ENCODE data around the genes RAD50, KIF3A and SHROOM1.

DNA sequence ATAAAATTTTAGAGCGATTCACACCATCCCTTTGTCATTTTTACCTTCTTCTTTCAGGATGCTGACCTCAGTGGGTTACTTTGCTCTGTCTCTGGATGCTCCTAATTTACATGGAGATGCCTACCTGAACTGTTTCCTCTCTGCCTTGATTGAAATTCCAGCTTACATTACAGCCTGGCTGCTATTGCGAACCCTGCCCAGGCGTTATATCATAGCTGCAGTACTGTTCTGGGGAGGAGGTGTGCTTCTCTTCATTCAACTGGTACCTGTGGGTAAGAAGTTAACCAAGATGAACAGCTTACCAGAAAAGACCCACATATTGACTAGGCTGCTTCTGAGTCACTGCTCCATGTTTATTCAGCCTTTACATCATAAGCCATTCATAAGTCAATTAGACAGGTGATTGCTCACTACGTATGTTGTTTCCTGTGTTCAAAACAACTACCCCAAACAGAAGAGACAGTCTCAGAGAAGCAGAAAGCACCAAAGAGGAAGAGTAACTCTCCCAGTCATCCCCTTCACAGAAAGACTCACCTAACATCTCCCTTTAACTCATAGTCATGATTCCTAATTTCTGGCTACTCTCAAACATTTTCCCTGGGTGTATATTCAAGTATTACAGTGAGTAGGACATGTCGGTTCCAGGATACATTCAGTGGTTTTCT lies 34.7 kb upstream of the SLC22A5 start:
- PRO-cap = no peak

GRCh38 chr5:132377048-132377566 lies 7.6 kb downstream of the SLC22A5 start:
- PRO-cap = no peak

DNA sequence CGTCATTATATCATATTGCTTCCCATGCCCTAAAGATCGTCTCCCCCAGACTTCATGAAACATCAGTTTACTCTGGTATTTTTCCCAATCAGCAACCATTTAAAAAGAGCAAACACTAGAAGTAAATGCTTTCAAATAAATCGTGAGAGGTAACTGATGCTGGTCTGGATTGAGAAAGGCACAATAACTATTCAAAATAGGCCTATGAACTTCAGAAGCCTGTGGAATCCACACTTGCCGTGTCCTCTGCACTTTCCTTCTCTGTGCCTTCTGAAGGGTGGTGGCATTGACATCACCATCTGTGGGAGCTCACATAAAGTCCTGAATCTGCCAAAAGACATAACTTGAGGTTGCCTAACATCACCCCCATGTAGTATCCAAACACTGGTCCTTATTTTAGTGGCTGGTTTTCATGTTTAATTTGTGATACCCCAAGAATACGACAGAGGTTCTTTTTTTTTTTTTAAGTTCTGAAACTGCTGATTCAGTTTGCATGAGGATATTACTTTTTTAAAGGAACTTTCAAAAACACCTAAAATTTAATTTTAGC lies 59.8 kb downstream of the IRF1 start:
- PRO-cap = no peak

- PRO-cap = no peak
These were observed 51.2 kb downstream of the IRF1 start for GRCh38 chr5:132439378-132439865.

DNA sequence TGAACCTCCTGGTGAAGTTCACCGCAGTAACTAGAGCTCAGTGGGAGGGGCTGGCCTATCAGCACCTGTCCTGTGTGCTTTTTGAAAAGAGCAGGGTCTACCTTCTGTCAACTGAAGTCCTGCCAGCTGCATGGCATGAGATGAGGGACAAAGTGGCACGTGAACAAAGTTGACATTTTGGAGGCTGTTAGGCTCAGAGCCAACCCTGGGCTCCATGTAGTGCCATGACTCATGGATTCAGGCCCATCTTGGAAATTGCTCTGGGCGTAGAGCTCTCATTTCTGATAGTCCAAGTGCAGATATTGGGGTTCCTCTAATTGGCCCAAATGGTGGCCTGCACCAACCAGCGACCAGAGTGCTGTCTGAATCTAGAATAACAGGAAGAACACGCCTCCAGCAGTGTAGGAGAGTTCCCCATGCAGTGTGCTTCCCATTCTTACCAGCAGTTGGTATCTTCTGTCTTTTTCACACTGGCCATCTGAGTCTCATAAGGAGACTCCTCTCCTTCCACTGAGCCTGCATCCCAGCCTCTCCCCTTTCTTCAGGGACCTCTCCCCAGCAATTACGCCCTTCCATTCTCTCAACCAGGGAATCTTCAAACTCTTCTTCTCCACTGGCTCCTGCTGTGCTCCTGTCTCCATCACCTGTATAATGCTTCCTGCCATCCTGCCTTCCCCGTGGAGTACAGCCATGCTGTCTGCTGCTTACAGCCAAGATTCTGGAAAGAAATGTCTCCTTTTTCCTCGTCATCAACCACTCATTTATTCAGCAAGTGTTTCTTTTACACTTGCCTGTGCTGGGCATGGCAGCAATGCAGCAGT lies 30.4 kb downstream of the IRF1 start:
- PRO-cap = bidirectional peak, plus-strand start at position 499 of the sequence, minus-strand start at position 375 of the sequence

DNA sequence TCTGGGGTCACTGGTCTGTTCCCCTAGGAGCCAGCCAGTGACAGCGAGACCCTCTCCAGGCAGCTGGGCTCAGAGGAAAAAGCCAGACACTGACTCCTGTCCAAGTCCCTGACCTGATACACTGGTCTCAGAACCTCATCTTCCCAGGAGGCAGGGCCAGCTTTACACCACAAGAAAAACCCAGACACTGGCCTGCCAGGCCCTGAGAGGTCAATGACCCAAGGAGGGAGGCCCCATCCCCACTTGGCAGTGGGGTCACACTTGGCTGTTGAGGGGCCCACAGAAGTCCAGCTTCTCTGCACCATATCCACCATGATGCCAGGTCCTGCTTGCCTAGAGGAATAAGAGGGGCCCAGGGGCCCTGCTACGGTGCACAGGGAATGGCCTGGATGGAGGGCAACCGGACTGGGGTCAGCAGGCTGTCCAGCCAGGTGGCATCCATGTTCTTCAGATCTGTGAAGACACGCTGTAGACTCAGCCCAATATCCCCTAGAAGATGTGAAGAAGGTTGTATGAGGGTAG lies 6.9 kb downstream of the IRF1 start:
- PRO-cap = no peak

GRCh38 chr5:132485027-132485373 lies 5.6 kb downstream of the IRF1 start:
- PRO-cap = no peak

- PRO-cap = no peak
These were observed 5.0 kb downstream of the IRF1 start for GRCh38 chr5:132485374-132486188.

GRCh38 chr5:132556716-132557526 lies at the start of gene RAD50:
Gene RAD50 (plus strand): TSS chr5:132556977.
- PRO-cap = bidirectional peak, plus-strand start at chr5:132556979, minus-strand start at chr5:132556883; bidirectional peak, plus-strand start at chr5:132557226, minus-strand start at chr5:132557216

- PRO-cap = bidirectional peak, plus-strand start at chr5:132737729, minus-strand start at chr5:132737505
These were observed at the start of gene KIF3A for GRCh38 chr5:132736636-132737812. Gene KIF3A (minus strand): TSS chr5:132737546.

- PRO-cap = no peak
These were observed 6.0 kb downstream of the CCNI2 start for GRCh38 chr5:132753181-132753634.

DNA sequence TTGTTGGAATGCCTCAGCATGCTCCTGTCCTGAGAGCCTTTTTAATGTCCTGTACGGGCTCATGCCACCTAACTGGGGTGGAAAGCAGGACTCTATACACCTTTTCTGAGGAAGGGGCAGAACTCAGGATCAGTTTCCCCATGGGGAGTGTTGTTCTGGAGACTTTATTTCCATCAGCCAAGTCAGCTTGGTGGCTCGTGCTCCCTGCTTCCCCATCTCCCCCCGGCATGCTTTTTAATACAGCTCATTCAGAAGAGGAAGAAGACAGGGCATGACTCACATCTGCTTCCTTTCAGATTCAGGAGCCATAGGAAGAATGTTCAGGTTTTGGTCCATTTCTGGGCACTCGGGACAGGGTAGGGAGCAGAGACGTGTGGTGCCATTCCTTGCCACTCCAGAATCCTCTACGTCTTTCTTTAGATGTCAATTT lies 5.1 kb upstream of the SEPTIN8 start:
- PRO-cap = unidirectional peak, minus-strand start at position 229 of the sequence

DNA sequence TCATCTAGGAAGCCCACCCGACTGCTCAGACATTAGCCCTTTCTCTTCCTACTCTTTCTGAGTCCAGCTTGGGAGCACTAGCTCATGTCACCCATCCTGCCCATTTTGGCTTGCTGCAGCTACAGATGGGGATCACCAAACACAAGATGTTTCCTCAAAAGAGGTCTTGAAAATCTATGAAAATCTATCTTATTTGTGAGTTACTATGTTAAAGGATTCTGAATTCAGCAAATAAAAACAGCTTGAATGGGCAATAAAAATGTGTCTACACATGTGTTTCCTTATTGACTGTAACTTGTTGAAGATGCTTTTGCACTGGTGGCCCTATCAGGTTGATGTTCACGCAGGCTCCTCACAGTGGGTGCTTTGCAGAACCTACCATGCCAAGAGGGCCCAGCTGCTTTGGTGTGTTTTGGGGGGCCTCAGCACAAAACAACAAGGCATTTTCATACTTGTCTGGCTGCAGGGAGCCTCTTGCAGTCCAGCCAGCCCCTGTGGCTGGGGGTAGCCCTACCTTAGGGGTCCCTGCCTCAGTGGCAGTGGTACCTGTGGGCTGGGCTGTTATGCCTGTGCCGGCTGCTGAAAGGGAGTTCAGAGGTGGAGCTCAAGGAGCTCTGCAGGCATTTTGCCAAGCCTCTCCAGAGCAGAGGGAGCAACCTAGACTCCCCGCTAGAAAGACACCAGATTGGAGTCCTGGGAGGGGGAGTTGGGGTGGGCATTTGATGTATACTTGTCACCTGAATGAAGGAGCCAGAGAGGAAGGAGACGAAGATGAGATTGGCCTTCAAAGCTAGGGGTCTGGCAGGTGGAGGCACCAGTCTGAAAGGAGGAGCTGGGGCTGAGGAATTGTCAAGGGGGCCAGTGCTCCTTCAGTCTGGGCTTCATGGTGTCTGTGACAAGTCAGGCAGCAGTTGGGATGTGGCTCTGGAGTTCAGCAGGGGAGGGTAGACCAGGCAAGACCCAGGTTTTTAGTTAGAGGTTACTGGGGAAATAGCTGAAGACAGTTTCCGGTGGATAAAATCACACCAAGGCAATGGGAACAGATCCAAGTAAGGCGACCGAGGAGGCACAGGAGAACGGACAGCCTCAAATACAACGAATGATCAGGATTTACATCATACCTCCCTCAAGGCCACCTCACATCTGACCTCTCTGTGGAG lies 1.6 kb downstream of the SHROOM1 start:
- PRO-cap = no peak

DNA sequence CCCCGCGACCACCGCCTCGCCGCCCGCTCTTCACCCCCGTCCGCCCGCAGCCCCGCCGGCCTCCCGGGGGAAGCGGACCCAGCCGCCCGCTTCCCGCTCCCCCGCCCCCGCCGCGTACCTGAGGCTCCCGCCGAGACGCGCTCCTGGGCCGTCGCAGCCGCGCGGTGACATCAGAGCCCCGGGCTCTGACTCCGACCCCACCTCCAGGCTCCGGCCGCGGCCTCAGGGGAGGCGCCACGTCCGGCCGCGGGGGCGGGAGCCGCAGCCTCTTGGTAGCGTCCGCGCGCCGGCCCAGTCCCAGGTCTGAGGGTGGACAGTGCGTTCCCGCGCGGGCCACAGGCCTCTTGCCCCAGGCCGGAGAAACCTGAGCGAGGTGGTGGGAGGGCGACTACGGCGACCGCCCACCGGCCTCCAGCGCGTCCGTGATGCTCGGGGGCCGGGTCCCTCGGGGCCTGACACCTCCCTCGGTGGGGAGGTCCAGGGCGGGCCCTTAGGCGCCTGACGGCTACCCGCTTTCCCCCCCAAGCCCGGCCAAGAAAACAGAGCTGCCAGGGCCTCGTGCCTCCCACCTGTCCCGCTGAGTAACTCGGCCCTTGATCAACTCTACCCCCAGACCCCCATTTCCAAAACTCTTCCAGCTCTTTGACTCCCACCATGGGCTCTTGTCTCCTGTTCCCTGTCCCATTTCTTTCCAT lies at the start of gene SHROOM1:
SHROOM1 (minus strand) TSS at position 172 of the 695 bp plus-strand sequence.
- PRO-cap = no peak

DNA sequence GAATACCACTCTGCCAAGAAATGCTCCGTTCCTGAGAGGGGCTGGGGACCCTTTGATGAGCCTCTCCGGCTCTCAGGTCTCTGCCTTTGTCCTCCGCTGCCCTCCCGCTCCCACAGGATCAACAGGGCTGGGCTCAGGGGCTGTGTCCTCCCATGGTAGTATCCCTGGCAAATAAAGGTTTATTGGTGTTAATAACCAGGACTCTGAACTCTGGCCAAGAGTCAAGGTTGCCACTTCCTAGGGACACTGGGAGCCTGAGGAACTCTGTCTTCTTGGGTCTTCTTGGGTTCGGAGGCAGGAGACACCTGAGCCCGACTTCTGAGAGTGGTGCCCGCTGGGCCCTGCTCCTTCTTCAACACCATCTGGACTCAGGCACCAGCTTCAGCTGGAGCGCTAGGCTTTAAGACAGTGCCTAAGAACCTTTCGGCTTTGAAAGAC lies 1.0 kb upstream of the SHROOM1 start:
- PRO-cap = no peak

DNA sequence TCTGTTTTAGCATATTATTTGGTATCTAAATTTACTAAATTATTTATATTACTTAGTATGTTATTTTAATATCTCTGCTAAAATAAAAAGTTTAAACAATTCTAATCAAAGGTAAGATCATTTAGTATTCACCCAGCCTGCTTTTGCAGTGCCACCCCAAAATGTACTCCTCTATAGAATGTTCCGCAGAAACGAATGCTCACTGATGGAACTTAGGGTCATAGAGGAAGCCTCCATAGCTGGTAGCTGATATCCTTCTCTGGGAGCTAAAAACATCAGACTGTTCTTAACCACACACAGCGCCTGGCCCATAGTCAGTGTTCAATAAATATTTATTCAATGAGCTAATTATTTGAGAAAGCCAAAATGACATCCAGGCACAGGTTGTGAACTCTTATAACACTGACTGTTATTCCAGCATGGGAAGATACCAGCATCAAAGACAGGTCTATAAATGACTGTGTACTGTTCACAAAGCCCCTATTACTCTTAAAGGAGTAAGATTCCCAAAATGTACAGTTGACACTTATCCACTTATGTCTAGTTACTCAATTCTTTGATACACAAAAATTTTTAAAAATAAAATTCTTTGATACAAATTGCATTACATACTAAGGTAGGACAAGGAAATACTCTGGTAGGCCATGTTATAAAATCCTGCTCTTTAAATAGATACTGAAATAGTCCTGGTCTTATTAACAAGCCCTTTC lies 12.9 kb downstream of the GDF9 start:
- PRO-cap = no peak

DNA sequence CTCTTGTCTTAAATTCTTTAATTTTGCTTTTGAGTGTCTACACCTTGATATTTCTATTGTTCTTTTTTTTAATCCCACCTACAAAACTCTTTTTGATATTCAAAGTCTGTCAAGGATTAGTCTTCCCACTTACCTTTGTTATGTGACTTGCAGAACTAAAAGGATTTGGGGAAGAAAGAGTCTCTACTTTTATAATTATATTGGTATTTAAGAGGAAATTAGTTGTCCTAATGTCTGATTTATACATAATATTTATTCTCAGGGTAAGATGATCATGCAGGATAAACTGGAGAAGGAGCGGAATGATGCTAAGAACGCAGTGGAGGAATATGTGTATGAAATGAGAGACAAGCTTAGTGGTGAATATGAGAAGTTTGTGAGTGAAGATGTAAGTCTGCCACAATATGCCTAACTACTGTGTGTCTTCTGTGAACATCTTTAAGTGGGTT lies 45.1 kb downstream of the HSPA4 start:
- PRO-cap = no peak

- PRO-cap = no peak
These were observed 147.2 kb downstream of the C5orf15 start for GRCh38 chr5:133821157-133821749.

GRCh38 chr5:133956498-133957036 lies 11.9 kb downstream of the C5orf15 start:
- PRO-cap = no peak

- PRO-cap = no peak
These were observed 12.0 kb upstream of the C5orf15 start for GRCh38 chr5:133980281-133980969.

All from A673 (cell line).